Tongue (tissue), 2 donors: ENCODE measurements around a stretch of chr4.

GRCh38 chr4:24849070-24849657 is 53.8 kb downstream of the SOD3 start:
- RAMPAGE, long total RNA: no peak

DNA sequence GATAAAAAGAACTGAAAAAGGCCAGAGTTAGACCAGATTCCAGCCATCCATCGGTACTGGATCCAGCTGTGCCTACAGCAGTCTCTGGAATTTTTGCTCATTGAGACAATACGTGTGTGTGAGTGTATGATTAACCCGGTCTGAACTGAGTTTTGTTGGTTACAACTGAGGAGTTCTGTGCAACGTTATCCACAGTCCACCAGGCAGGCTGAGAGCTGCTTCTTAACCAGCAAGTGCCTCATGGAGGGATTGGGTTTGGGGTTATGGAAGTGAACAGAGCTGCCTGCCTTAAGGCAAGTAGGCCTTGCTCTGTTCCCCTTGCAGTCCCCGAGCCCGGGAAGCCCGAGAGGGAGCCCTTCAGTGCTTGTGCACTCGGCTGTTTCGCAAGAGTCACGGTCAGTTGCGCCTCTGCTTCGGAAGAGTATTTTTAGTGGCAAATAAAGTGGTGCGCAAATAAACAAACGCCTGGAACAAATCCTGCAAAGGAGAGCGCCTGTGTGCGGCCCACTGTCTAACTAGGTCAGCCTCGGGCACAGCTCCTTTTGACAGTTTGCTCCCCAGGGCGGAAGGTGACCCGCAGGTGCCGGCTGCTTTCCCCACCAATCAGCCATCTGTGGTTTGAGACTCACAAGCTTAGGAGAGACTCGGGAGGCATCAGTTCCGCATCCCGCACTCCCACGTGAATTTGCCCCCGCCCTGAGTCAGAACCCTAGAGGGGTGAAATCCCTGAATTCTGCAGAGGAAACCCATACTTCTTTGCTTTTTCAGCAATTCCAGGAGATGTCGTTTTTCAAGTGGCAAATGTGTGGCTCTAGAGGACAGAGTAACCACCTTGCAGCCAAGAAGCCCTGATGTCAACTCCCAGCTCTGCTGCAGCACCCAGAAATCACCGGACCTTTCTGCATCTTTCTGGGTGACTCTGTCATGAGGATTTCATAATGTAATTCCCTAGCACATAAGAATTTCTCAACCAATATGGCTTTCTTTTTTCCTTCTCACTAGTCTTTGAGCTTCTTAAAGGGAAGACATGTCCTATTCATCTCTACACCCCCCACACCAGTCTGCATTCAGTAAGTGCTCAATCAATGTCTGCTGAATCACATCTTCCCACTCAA is 56.8 kb downstream of the LGI2 start:
- RAMPAGE, long total RNA: no peak

GRCh38 chr4:24979985-24980445 is 50.7 kb downstream of the LGI2 start:
- RAMPAGE, long total RNA: no peak

- RAMPAGE, long total RNA: no peak
Measured at GRCh38 chr4:24990962-24991438, 39.7 kb downstream of the LGI2 start.

DNA sequence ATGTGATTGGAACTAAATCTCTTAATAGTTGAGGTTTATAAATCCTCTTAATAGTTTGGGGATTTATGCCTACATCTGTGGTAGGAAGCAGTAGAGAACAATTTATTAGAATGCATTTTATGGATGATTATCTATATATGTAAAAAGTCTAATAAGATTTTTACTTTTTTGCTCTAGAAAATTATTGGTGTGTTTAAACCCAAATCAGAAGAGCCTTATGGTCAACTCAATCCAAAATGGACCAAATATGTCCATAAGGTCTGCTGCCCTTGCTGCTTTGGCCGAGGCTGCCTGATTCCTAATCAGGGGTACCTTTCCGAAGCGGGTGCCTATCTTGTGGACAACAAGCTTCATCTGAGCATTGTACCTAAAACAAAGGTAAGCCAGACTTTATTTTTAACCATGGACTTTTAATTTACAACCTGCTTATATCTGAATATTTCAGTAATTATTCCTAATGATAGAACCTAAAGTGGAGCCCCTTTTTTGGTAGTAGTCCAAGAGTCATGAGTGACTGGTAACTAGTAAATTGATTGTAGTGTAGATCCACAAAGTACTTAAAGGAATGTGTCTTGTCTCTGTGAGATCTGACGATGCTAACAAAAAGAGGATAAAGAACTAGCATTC is 21.2 kb downstream of the PI4K2B start:
- RAMPAGE, long total RNA: no peak

DNA sequence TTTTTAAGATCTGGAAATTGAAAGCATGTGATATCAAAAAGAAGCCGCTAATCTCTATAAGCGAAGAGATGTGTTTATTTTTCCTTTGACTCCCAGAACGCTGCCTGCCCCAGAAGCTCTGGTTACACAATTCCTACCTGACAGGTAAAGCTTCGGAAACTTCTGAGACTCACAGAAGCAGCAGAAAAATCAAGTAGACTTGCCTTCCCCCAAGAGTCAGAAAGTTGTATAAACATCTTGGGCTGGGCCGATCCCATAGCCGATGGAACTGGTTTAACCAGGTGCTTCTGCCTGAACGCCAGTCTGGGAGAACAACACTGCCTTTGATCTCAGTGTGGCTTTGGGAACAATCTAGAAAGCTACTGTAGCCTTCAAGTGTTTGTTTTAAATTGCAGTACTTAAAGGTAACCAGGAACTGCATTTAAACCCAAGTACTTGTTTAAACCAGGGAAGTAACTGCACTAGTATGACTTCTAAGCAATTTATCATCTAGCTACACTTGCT is 12.7 kb upstream of the ZCCHC4 start:
- RAMPAGE, long total RNA: no peak

DNA sequence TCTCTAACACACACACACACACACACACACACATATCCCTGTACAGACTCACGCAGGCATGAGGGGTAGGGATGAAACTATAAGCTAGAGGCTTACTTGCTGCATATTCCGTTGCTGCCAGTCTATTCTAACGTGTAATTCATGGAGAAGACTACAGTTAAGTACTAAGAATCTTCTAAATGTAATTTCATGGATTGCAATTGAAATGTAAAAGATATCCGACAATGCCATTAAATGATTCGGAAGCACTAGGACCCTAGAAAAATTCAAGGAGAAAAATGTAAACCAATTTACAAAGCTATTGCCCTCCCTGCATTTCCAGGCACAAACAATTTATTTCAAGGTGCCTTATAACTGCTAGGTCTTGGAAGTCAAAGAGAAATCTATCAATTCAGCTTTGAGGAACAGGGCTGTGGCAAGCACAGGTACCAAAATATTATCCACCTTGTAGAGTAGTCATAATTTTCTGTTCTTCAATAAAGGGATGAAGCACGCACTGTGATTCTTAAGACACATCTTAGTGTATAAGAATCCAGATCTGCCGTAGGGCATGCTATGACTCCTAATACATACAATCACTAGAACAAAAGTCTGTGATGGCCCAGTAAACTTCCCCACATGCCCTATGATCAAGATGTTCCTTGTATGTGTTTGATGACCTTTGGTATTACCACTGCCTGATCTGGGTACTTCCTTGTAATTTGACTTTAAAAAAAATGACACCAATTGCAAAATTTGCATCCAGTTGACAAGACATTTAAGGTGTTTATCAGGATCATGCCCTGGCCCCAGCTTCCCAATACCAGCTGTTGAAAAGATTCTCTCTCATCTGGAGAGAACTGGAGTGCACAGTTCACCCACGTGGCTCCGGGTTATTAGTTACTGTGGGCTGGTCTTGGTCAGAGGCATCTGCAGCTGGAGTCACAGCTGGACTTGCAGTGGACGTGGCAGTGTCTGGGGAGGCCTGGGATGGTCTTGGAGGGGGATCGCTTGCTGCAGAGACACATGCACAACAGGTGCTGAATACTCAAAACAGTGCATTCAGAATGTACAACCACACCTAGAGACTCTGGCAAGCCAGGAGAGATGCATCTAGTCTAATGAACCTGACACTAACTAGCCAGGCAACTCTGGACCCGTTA is 92.3 kb downstream of the SLC34A2 start:
- RAMPAGE, long total RNA: no peak

- RAMPAGE, long total RNA: no peak
Measured at GRCh38 chr4:25938815-25939394, 24.9 kb downstream of the SMIM20 start.

- RAMPAGE, long total RNA: no peak
Measured at GRCh38 chr4:26020097-26020716, 106.2 kb downstream of the SMIM20 start.

- RAMPAGE, long total RNA: no peak
Measured at GRCh38 chr4:26088494-26089097, 174.6 kb downstream of the SMIM20 start.

DNA sequence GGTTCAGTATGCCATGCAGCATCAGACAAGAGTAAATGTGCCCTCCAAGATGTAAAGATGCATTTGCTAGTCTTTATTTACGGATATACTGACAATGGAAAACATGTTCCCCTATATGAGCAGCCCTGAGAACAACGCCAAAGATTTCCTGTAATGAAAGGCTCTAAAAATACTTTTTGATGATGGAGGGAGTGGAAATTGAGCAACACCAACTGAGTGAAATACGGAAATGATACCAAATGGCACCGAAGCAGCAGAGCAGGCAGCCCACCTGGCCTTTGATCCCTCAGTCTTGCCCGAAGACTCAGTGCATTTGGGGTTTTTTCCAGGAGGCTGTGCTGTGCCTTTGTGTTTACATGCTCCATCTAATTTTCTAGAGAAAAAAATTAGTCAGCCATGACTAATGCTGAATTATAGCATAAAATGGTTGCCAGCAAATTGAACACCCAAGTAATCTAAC is 169.9 kb upstream of the RBPJ start:
- RAMPAGE, long total RNA: no peak

DNA sequence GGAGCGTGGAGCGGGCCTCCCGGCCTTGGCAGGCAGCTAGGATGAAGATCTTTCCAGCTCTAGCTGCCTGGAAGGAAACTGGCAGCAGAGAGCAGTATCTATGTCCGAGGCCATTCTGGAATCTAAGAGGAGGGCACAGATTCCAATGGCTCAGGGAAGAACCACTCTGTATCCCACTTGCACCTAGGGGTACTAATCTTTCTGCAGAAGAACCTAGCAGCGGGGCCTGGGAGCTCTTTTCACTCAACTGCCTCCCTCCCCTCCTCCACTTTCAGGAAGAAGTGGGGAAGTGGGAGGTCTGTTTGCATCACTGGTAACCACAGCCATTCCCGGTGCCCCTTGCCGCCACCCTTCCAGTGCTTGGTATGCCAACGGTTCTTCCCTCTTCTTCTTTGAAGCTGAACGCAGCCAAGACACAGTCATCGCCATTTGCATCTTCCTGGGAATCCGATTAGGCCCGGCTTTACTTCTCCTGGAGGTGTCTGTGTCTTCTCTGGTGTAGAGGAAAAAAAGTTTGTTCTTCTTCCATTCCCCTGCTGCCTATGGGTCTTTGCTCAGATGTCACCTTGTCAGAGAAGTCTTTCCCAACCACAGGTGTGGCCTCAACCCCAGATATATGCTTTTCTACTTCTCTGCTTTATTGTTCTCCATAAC is 47.2 kb upstream of the RBPJ start:
- RAMPAGE, long total RNA: no peak

DNA sequence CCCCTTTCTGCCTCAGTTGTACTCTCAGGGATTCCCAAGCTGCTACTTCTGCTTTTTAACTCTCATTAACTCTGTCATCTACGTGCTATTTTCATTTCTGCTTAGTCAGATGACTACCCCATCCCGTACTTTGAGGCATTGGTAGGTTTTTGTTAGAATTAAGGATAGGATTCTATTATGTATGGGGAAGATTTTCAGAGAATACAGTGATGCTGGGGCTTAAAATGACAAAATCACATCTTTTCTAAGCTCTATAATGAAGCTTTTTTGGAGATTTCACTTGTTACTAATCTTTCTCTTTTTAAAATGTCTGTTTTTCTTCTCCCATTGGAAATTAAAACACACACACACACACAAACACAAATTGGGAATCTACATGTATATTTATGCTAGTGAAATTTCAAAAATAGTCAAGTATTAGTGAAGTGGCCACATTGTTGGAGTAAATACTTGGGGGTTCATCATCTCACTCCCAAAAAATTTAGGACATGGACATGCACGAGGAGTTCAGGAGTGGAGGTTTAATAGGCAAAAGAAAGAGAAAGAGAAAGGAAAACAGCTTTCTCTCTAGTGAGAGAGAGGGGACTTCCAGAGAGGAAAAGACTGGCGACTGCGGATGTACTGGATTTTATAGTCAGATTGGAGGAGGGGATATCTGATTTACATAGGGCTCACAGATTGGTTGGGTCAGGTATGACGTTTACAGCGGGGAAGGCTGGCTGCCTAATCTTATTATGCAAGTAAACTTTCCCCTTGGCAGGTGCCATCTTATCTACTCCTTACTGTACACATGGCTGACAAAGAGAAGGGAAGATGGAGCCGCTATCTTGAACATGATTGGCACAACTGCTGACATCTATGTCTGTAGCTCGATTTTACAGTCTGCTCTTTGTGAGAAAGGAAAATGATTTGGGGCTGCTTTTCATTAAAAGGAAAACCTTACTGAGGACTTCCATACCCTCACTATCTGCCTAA is 25.2 kb downstream of the RBPJ start:
- RAMPAGE, long total RNA: no peak

GRCh38 chr4:26878781-26879199 is 18.1 kb downstream of the STIM2 start:
- RAMPAGE, long total RNA: no peak

- RAMPAGE, long total RNA: no peak
Measured at GRCh38 chr4:26886960-26887503, 26.4 kb downstream of the STIM2 start.

GRCh38 chr4:26992573-26993164 is 132.0 kb downstream of the STIM2 start:
- RAMPAGE, long total RNA: no peak

- RAMPAGE, long total RNA: no peak
Measured at GRCh38 chr4:27088510-27088848, 227.8 kb downstream of the STIM2 start.

GRCh38 chr4:30719299-30720293 is 573 bp upstream of the PCDH7 start:
- RAMPAGE, long total RNA: no peak

DNA sequence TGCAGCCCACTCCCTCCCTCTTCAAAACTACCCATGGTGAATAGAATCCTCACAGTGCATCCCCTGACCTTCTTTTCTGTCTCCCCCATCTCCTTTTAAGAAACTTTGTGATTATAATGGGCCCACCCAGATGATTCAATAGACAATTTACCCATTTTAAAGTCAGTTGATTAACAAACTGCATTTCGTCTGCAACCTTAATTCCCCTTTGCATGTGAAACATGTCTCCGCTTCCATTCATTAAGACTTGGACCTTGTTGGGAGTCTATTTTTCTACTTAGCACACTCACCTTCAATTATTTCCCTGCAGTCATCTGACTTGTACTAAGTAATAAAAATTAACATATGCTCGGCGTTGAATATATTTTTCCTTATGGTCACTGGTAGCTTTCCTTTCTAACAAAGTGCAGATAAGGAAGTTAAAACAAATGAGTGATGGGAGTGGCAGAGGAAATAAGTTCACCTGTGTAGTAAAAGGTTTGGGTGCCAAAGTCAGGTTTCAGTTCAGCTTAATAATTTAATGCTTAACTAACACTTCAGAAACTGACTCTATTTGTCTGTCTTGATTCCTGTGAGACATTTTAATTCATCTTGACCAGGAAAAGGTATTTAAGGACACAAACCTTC is 184.3 kb downstream of the PCDH7 start:
- RAMPAGE, long total RNA: no peak

- RAMPAGE, long total RNA: no peak
Measured at GRCh38 chr4:36077470-36078367, 166.6 kb downstream of the ARAP2 start.